Spleen (tissue), 7 donors: ENCODE measurements around the genes DNAJC12 and CCAR1.

DNA sequence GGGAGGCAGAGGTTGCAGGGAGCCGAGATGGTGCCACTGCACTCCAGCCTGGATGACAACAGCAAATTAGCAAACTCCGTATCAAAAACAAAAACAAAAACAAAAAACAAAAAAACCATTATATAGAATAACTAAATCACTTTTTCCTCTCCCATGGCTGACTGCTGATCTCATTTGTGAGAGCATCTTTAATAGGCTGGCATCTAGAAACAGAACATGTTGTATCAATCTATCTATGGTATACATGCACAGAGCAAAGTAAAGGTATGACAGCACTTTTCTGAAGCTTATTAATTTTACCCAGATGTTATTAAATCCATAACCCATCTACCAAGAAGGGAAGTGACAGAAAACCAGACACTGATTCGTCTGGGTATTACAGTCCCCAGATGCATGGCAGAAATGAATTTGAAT is 31.7 kb downstream of the NRBF2 start:
- PRO-cap, 4 experiments, result no peak in any of the 4 experiments
- RAMPAGE, long total RNA, 4 experiments, result no peak in any of the 4 experiments

DNA sequence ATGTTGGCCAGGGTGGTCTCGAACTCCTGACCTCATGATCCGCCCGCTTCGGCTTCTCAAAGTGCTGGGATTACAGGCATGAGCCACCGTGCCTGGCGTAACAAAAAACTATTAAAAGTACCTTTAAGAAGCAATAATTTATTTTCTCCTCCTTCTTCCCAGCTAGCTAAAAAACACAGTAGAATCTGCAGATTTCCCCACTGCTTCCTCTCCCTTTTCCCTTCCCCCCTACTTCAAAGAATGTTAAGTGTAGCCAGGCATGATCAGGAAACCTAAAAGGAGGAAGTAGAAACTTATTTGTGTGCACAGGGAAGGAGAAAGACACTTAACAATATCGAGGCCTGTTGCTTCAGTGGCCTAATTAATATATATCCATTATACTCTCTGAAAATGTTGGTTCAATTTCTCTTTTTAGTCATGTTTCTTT is 127.7 kb downstream of the NRBF2 start:
- PRO-cap, 4 experiments, result no peak in any of the 4 experiments
- RAMPAGE, long total RNA, 4 experiments, result no peak in any of the 4 experiments

GRCh38 chr10:63478549-63479081 is 12.8 kb upstream of the JMJD1C start:
- PRO-cap, 4 experiments, result no peak in any of the 4 experiments
- RAMPAGE, long total RNA, 4 experiments, result no peak in any of the 4 experiments

DNA sequence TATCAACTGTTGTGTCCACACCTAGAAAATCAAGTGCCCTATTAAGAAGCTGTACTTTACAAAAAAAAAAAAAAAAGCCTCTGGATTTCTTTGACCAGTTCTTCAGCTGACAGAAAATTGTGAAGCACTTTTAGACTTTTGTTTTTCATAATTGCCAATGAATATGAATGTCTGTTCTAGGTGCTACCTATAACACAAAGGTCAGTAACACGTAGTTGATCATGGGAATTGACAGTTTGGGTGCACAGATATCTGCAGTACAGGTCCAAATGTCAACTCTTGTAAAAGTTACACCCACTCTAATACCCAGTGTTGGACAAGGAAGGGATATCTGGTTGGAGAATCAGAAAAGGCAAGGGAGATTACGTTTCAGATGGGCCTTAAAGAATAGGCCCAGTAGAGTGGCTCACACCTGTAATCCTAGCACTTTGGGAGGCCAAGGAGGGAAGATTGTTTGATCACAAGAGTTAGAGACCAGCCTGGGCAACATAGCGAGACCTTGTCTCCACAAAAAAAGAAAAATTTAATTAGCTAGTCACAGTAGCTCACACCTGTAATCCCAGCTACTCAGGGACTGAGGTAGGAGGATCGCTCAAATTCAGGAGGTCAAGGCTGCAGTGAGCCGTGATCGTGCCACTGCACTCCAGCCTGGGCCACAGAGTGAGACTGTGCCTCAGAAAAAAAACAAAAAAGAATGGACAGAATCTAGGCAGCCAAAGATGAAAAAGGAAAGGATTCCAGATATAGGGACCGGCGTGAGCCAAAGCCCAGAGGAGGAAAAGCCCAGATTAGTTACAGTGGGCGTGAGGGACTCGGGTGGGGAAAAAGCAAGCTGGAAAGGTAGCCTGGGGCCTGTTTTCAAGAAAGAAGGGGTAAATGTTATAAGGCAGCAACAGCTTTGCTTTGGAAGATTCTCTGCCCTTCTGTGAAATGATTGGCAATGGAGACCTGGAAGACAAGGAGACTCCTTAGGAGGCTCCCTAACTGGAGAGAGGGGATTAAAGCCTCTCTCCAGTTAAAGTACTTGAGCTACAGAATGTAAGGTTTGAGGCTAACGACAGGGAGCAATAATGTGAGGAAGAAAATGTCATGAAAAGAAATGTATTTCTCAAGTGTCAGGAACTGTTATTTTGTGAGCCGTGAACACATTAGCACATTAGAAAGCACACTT is 2.1 kb downstream of the REEP3 start:
- PRO-cap, 4 experiments, result no peak in any of the 4 experiments
- RAMPAGE, long total RNA, 4 experiments, result no peak in any of the 4 experiments

GRCh38 chr10:63707097-63707505 is 185.9 kb downstream of the REEP3 start:
- PRO-cap, 4 experiments, result no peak in any of the 4 experiments
- RAMPAGE, long total RNA, 4 experiments, result no peak in any of the 4 experiments

- PRO-cap, 4 experiments, result no peak in any of the 4 experiments
- RAMPAGE, long total RNA, 4 experiments, result no peak in any of the 4 experiments
These were observed 1354.6 kb upstream of the LRRTM3 start for GRCh38 chr10:65571187-65571710.

- PRO-cap, 4 experiments, result no peak in any of the 4 experiments
- RAMPAGE, long total RNA, 4 experiments, result no peak in any of the 4 experiments
These were observed 1227.2 kb upstream of the LRRTM3 start for GRCh38 chr10:65698530-65699196.

GRCh38 chr10:67230494-67231429 is 304.9 kb downstream of the LRRTM3 start:
- PRO-cap, 4 experiments, result no peak in any of the 4 experiments
- RAMPAGE, long total RNA, 4 experiments, result no peak in any of the 4 experiments

- PRO-cap, 4 experiments, result no peak in any of the 4 experiments
- RAMPAGE, long total RNA, 4 experiments, result no peak in any of the 4 experiments
These were observed 32.6 kb downstream of the CTNNA3 start for GRCh38 chr10:67663385-67663775.

- PRO-cap, 4 experiments, result no peak in any of the 4 experiments
- RAMPAGE, long total RNA, 4 experiments, result start-site peak on the minus strand in 2 of 4 experiments, at chr10:67838039-67838151 at its widest, 5 to 6 reads per replicate
These were observed at the start of gene DNAJC12 for GRCh38 chr10:67837762-67838556. Gene DNAJC12 (minus strand): TSS chr10:67838188.

- PRO-cap, 4 experiments, result no peak in any of the 4 experiments
- RAMPAGE, long total RNA, 4 experiments, result no peak in any of the 4 experiments
These were observed 1.1 kb downstream of the SIRT1 start for GRCh38 chr10:67885636-67885952.

- PRO-cap, 4 experiments, result no peak in any of the 4 experiments
- RAMPAGE, long total RNA, 4 experiments, result no peak in any of the 4 experiments
These were observed 14.2 kb downstream of the HERC4 start for GRCh38 chr10:68060834-68061394.

DNA sequence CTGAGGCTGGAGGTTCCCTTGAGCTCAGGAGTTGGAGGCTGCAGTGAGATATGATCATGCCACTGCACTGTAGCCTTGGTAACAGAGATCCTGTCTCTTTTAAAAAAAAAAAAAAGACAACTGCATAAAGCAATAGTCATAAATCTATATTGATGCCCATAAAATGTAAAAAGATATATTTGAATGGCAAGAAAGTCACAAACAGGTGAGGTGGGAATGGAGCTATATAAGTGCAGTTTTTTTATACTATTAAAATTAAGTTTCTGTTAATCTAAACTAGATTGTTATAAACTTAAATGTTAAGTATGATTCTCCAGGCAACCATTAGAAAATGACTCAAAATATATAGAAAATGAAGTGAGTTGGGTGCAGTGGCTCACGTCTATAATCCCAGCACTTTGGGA is 13.4 kb upstream of the HNRNPH3 start:
- PRO-cap, 4 experiments, result no peak in any of the 4 experiments
- RAMPAGE, long total RNA, 4 experiments, result no peak in any of the 4 experiments

- PRO-cap, 4 experiments, result no peak in any of the 4 experiments
- RAMPAGE, long total RNA, 4 experiments, result no peak in any of the 4 experiments
These were observed 204 bp downstream of the HNRNPH3 start for GRCh38 chr10:68332216-68332320.

- PRO-cap, 4 experiments, result no peak in any of the 4 experiments
- RAMPAGE, long total RNA, 4 experiments, result no peak in any of the 4 experiments
These were observed 8.9 kb upstream of the PBLD start for GRCh38 chr10:68341404-68342209.

GRCh38 chr10:68720806-68721381 is at the start of gene CCAR1:
Gene CCAR1 (plus strand): TSS chr10:68721239.
- PRO-cap, 4 experiments, result peak in 4 of 4 experiments; most common plus-strand start chr10:68721235 (in 3); most common minus-strand start chr10:68721180 (in 4)
- RAMPAGE, long total RNA, 4 experiments, result start-site peak on the plus strand in 4 of 4 experiments, at chr10:68721189-68721253 at its widest, 1,368 to 1,864 reads per replicate

- PRO-cap, 4 experiments, result peak in 1 of 4 experiments; most common minus-strand start chr10:68722084 (in 1)
- RAMPAGE, long total RNA, 4 experiments, result no peak in any of the 4 experiments
These were observed 852 bp downstream of the CCAR1 start for GRCh38 chr10:68721971-68722210.

DNA sequence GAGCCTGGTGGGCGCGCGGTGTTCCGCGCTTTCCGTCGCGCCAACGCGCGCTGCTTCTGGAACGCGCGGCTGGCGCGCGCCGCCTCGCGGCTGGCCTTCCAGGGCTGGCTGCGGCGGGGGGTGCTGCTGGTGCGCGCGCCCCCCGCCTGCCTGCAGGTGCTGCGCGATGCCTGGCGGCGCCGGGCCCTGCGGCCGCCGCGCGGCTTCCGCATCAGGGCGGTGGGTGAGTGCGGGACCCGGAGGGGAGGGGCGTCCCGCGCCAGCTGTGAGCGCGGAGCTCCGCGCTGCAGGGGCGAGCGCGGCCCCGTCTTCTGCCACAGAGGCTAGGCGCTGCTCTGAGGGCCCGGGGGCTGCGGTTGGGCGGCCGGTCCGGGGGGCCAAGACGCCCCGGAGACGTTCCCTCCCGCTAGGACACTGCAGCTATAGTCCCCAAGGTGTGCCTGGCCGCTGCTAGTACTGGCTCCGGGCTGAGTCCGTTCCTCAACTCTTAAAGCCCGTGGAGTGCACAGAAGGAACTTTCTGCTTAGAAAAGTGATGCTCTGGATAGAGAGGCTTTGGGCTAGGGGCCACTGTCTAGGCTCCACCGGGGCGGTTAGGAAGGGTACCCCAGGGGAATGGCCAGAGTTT is 829 bp downstream of the STOX1 start:
- PRO-cap, 4 experiments, result no peak in any of the 4 experiments
- RAMPAGE, long total RNA, 4 experiments, result no peak in any of the 4 experiments

DNA sequence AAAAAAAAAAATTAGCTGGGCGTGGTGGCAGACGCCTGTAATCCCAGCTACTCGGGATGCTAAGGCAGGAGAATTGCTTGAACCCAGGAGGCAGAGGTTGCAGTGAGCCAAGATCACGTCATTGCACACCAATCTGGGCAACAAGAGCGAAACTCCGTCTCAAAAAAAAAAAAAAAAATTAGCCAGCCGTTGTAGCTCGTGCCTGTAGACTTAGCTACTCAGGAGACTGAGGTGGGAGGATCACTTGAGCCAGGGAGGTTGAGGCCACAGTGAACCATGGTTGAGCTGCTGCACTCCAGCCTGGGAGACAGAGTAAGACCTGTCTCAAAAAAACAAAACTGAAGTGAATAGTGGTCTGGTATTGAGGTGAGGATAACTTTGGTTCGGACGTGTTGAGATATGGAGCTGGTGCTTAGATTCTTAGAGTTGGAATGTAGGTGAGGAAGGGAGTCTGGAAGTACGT is 2.9 kb downstream of the DDX50 start:
- PRO-cap, 4 experiments, result no peak in any of the 4 experiments
- RAMPAGE, long total RNA, 4 experiments, result no peak in any of the 4 experiments

DNA sequence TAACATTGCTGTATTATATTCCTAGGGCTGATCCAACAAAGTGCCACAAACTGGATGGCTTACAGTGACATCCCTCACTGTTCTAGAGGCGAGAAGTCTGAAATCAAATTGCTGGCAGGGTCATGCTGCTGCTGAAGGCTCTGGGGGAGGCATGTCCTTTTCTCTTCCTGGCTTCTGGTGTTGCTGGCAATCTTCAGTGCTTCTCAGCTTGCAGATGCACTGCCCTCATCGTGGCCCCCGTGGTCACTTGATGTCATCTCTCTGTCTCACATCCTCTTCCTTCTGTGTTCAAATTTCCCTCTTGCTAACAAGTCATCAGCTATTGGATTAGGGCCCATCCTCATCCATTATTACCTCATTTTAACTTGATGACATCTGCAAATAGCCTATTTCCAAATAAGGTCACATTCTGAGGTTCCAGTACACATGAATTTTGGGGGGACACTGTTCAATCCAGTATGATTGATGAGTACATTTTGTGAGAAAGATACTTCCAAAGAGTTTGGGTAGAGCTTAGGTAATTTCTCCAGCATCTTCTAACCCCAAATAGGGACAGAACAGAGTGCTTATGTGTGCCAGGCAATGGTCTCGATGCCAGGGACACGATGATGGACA is 36.6 kb upstream of the SRGN start:
- PRO-cap, 4 experiments, result peak in 4 of 4 experiments; most common minus-strand start position 176 of the sequence (in 4)
- RAMPAGE, long total RNA, 4 experiments, result no peak in any of the 4 experiments